Urinary bladder (tissue), 3 donors: ENCODE data around the genes AATK and FSCN2.

DNA sequence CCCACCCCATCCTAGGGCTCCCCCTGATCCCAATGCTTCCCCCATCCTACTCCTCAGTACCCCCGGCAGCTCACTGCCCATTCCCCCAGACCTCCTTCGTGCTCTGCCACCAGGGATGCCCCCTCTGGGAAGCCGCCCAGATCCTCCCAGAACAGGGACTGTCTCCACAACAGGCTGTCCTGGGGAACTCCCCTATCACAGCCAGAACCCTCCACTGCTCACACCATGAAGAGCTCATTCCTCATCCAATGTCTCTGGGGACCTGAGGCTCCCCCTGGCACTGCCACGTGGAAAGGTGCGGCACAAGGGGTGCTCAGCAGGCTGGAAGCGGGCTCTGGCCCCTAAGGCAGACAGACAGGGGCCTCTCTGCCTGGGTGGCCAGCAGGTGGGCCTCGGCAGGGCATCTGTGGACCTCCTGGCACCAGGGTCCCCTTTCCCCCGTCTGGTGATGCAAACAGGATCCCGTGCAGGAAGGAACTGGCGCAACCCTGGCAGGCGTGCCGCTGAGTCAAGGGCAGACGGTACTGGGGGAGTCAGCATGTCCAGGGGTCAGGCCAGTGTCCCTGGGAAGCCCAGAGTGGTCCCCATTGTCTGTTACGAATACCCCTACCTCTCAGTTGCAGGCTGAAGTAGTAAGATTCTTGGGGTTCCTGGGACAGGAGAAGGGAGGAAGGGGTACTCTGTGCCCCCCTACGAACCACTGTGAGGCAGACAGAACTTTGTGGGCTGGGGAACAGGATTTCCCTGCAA lies 14.7 kb upstream of the PVALEF start:
- PRO-cap, result unidirectional peak, minus-strand start at position 444 of the sequence
- RAMPAGE, long total RNA, result no peak

DNA sequence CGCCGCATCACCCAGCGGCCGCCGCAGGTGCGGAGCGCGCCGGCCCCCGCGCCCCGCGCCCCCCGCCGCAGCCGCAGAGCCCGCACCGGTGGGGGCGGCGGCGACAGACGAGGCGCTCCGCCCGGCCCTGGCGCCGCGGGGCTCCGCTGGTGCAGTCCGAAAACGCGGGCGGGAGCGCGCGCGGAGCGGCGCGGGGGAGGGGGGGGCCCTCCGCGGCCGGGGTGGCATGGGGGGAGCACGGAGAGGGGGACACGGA lies at the start of gene AATK:
Gene AATK (minus strand): TSS at position 158 of the 256 bp plus-strand sequence.
- PRO-cap, result no peak
- RAMPAGE, long total RNA, result no peak

DNA sequence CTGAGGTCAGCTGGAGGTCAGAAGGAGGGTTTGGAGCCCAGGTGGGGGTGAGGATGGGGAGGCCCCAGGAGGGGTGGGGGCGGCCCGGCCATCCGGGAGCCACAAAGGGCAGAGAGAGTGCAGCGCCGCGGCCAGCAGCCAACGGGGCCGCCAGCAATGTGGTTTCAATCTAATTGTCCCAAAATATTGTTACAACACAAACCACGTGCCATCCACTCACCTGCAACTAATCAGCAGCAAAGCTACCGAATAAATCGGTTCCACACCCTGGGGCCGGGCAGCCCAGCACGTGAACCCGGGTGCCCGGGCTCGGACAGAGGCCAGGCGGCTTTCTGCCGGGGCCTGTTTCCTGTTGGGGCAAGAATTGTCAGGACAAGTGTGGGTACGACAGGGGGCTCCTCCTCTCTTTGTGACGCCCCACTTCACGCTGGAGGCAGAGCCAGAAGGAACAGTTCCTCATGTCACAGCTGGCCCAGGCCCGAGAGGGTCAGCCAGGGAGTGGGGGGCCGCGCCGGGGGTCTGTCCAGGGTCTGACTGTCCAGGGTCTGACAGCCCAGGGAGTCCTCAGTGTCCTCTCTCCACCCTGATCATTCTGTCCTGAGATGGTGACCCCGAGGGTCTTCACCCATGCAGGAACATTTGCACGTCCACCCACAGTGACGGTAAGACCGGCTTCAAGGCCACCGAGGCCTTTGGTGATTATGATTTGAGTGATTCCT lies 28.5 kb upstream of the SLC38A10 start:
- PRO-cap, result no peak
- RAMPAGE, long total RNA, result no peak

DNA sequence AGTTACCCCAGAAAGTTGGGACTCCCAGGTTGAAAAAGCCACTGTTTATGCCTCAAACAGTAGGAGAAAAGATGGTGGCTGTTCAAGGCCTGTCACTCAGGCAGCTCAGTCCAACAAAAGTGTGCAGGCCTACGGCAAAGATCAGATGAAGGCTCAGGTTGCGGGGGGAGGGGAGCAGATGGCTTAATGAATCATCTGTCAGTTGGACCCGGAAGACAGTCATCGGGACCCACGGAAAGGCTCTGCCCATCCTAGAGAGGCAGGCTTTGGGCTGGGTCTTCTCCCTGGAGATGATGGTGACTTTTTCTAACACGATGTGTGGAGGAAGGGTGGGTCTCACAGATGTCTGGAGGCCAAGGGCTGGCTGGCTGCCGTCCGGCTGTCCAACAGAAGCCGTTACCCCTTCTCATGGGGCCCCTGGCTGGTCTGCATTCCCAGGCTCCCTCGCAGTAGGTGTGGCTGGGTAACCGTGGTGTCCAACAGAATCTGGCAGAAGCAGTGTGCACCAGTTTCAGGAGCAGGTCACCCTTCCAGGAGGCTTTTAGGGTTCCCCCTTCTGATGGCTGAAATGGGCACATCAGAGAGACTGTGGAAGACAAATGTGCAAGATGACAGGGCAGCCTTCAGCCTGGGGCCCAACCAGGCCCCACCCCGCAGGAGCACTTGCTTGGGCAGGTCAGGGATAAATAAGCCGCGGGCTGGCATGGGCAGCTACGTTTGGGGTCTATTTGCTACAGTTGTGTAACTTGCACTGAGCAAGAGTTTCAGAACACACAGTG lies 45.2 kb upstream of the BAHCC1 start:
- PRO-cap, result no peak
- RAMPAGE, long total RNA, result no peak

- PRO-cap, result no peak
- RAMPAGE, long total RNA, result no peak
Measured at GRCh38 chr17:81354850-81355332, 40.4 kb upstream of the BAHCC1 start.

DNA sequence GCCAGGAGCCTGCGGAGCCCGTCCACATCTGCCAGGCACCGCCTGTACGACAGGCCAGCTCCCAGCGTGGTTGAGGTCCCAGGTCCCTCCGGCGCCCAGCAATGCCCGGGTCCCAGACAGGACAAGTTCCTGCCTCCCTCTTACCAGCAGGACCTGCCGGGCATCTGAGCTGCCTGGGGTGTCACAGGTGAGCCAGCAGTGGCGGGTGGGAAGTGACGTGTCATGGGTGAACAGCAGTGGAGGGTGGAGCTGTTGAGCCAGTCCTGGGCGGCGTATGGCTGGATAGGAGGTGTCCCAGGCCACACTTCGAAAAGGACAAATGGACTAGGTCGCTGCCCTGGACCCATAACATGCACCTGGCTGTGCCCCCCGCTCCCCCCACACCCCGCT lies 15.7 kb upstream of the BAHCC1 start:
- PRO-cap, result no peak
- RAMPAGE, long total RNA, result no peak

DNA sequence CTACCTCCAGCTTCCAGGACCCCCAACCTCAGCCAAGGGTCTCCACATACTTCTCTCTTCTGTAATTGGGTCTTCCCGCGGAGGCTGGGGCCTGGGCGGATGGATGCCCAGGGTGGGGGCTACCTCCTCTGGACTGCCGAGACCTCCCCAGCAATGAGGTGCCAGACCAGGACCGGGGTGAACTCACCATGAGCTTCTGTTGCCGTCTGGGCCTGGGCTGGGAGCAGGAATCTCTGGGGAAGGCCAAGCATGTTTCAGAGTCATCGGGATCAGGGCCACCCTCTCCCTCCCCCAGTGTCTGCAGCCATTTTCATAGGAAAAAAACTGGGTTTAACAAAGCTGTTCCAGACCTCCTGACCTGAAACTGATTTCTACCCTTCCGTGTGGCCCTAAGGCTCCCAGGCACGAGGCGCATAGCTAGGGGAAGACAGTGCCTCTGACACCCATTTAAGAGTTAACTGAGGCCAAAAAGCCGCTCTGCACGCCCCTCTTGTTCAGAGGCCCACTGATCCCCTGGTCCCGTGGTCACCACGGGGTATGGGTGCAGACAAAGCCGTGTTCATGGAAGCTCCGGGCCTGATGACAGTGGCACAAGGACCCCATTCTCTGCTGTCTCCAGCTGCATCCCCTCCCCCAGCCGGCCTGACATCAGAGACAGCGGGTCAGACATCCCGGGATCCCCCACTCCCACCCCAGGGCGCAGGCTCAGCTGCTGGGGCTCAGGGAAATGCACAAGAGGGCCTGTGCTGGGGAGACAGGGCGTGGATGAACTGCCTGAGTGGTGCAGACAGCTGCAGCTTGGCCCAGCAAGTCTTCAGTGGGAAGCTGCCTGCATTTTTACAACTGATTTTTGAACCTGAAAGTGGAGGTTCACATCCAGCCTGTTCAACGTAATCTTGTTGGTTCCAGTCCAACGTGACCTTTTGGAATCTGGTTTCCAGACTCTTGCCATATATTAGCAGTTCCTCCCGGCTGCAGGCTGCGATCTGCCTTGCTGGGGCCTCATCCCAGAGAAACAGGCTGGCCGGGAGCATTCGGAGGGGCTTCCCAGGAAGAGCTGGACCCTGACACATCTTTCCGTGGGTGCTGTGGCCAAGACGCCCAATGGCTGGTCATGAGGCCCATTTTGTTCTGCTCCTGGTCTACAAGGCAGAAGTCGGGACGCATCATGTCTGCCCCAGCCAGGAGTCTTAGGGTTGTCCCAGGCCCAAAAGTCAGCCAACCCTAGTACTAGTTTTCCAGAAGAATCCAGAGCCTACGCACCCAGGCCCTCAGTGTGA lies 9.9 kb upstream of the BAHCC1 start:
- PRO-cap, result bidirectional peak, plus-strand start at position 961 of the sequence, minus-strand start at position 813 of the sequence; bidirectional peak, plus-strand start at position 1,233 of the sequence, minus-strand start at position 1,192 of the sequence
- RAMPAGE, long total RNA, result no peak

DNA sequence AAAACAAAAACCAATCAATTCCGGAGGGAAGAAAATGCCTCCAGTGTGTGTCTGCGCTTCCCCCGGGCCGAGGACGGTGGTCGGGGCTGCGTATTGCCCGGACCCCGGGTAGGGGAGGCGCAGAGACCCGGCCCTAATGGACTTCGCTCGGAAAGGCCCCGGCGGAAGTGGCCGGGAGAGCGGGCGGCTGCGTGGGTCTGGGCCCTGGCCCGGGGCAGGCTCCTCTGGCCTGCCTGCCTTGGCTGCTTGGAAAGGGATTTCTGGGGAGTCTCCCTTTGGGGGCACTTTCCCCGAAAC lies 7.6 kb upstream of the BAHCC1 start:
- PRO-cap, result no peak
- RAMPAGE, long total RNA, result no peak

DNA sequence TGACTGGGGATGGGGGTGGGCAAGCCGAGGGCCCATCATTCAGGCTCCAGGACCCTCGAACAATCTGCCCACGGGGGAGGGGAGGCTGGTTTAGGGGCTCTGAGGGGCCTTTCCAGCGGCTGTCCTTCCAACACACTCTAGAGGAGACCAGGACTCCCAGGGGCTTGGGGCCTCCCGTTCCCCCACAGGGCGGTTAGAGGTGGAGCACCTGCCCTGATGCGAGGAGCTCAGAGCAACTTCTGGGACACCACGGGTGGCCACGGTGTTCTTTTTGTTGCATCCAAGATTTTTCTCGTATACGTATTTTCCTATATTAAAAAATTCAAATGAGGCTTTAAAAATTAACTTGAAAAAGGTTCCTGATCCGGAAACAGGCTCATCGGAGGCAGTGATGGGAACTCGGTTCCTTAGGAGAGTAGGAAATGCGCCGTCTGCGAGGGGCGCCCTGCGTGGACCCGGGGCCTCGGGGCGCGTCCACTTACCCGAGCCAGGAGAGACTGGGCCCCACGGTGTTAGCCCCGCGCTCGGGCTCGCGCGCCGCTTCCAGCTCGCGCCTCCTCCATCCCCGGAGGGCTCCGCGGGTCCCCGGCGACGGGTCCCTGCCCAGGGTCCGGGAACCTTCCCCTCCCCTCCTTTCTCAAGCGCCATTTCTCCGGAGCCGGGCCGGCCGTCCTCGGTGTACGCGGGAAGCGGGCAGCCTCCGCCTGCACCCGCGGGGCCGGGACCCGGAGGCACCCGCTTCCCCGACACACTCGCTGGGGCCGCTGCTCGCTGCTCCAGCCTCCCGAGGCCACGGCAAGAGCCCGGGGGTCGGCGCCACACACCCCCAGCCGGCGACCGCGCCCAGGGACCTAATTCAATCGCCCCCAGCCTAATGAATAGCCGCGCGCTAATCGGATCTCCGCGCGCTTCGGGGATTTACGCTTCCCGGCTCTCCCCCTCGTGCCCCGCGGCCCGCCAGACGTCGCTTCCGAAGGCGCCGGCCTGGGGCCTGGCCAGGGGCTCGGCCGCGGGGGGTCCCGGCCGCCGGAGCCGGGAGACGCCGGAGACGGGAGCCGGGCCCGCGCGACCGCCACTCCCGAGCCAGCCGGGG lies 2.3 kb upstream of the BAHCC1 start:
- PRO-cap, result no peak
- RAMPAGE, long total RNA, result no peak

- PRO-cap, result bidirectional peak, plus-strand start at chr17:81417857, minus-strand start at chr17:81417679
- RAMPAGE, long total RNA, result no peak
Measured at GRCh38 chr17:81417295-81418269, 22.3 kb downstream of the BAHCC1 start.

DNA sequence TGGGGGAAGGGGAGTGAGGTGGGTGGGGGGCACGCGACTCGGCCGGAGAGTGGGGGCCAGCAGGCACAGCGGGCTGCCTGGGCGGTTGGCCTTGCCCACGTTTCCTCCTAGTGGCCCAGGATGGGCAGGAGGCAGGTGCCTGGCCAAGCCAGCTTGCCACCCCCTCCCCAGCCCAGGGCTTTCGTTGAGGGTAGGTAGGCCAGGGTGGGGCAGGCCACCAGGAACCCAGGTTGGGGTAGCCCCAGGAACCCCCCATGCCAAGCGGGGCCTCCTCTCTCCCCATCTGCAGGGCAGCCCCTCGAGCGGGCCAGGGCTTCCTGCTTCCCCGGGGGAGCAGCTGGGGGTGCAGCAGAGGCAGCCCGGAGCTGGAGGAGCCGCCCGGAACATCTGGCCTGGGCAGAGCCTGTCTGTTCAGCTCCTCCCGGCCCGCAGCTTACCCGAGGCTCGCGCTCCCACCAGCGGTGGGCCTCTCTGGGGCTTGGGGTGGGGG lies 34.4 kb downstream of the BAHCC1 start:
- PRO-cap, result no peak
- RAMPAGE, long total RNA, result no peak

DNA sequence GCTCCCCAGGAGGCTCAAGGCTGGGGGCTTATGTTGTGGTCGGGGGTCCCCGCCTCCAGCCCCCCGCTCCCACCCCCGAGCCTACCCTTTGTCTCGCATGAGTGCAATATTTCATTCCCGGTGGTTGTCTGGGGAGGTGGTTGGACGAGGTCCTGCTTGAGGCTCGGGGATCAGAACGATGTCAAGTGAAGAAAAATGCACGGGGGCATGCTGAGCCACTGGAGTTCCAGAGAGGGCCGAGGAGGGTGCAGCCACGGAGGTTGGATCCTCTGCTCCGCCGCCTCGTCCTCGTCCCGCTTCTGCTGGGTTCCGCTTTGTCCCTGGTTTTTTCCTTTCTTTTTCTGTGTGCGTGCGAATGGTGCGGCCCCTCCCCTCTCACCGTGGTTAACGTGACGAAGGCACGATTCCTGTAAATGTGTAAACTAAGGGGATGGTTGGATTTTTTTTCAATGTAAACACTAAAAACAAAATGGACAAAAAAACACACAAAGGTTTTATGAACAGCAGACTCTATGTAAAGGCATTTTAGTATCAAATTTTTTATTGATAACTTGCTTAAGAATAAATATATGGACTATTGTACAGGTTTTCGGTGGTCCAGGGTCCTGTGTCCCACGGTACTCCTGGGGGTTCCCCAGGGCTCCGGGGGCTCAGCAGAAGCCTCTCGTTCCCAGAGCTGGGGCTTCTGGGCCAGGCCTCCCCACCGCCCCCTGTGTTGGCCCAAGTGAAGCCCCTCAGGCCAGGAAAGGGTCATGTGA lies 46.7 kb downstream of the ACTG1 start:
- PRO-cap, result no peak
- RAMPAGE, long total RNA, result no peak

GRCh38 chr17:81471482-81472572 lies 40.8 kb downstream of the ACTG1 start:
- PRO-cap, result bidirectional peak, plus-strand start at chr17:81472361, minus-strand start at chr17:81472159
- RAMPAGE, long total RNA, result no peak

DNA sequence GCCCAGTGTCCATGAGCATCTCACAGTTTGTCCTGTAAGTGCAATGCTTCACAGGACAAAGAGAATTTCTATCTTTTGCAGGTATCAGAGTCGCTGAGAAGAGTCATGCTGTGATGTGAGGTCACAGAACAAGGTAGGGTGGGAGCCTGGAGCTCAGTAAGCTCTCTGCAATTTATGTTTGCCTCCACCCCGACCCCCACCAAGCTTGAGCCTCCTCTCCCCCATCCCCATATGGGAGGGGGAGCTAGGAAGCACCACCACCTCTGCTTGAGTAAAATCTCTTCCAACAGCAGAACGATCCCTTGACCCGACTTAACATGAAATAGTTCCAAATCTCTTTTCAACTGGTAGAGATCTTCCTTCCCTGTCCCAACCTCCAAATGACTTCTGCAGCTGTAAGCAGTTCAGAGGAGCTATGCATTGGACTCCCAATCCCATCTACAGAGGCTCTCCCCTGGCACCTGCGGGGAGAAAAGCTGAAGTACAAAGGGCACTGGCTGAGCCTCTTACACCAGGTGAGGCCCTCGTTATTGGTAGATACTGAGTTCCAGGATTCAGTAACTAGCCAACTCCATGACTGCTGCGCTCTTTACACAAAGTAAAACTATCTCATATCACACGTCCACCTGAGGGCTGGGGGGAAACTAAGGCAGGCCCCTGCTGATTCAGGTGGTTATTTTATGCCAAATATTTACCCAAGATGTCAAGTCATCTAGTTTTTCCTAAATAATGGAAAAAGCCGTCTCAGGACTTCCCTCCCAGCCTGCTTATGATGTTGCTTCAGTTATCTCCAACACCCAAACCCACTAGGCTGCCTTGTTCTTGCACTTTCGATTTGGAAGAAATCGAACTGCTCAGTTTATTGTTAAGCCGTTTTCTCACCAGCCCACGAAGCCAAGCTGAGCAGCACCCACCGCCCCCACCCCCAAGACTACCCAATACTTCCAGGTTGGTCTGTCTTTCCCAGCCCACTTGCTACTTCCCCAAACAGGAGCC lies 3.3 kb downstream of the ACTG1 start:
- PRO-cap, result no peak
- RAMPAGE, long total RNA, result no peak

DNA sequence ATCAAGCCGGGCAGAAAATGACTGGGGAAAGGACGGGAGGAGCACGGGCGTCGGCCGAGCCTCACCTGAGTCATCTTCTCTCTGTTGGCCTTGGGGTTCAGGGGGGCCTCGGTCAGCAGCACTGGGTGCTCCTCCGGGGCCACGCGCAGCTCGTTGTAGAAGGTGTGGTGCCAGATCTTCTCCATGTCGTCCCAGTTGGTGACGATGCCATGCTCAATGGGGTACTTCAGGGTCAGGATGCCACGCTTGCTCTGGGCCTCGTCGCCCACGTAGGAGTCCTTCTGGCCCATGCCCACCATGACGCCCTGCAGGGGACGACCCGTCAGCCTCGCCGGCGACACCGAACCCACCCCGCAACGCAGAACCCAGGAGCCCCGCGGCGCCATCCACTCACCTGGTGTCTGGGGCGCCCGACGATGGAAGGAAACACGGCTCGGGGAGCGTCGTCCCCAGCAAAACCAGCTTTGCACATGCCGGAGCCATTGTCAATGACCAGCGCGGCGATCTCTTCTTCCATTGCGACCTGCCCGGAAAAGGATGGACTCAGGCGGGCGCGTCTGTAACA lies 679 bp downstream of the ACTG1 start:
- PRO-cap, result unidirectional peak, minus-strand start at position 152 of the sequence
- RAMPAGE, long total RNA, result start-site peak on the plus strand centred at position 86 of the sequence, 33 bp wide, 16 and 10 reads in 2 replicates

GRCh38 chr17:81527500-81528449 lies at the start of gene FSCN2:
Gene FSCN2, plus strand, starts transcription at chr17:81528377.
- PRO-cap, result no peak
- RAMPAGE, long total RNA, result no peak

DNA sequence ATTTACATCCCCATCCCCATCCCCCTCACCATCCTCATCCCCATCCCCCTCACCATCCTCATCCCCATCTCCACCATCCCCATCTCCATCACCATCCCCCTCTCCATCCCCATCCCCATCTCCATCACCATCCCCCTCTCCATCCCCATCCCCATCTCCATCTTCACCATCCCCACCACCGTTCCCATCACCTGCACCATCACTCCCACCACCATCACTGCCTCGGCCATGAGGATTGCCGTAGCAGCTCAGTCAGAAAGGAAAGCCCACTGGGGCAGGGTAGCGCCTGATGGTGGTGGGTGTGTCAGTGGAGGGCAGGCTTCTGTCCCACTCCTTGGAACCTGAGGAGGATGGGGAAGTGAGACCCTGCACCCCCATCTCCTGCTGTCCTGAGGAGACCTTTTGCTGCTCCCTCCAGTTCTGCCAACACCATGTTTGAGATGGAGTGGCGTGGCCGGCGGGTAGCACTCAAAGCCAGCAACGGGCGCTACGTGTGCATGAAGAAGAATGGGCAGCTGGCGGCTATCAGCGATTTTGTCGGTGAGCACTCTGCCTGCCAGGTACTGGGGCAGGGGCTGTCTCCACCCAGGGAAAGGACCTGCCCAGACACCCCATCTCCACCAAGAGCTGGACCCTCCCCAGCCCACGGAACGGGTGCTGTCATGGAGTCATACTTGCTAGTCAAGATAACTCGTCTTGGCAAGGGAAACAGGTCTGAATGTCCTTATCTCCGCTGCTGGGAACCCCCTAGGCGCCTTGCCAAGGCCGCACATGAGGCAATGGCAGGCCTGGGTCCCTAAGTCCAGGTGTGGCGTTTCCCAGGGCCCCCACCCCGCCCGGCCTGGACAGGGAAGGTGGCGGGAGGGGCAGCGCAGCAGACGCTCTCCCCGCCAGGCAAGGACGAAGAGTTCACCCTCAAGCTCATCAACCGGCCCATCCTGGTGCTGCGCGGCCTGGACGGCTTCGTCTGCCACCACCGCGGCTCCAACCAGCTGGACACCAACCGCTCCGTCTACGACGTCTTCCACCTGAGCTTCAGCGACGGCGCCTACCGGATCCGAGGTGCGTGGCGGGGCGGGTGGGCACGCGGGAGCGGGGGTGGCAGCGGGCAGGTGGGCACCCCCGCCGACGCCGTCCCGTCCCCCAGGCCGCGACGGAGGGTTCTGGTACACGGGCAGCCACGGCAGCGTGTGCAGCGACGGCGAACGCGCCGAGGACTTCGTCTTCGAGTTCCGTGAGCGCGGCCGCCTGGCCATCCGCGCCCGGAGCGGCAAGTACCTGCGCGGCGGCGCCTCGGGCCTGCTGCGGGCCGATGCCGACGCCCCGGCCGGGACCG lies 8.0 kb downstream of the FSCN2 start:
- PRO-cap, result no peak
- RAMPAGE, long total RNA, result no peak

DNA sequence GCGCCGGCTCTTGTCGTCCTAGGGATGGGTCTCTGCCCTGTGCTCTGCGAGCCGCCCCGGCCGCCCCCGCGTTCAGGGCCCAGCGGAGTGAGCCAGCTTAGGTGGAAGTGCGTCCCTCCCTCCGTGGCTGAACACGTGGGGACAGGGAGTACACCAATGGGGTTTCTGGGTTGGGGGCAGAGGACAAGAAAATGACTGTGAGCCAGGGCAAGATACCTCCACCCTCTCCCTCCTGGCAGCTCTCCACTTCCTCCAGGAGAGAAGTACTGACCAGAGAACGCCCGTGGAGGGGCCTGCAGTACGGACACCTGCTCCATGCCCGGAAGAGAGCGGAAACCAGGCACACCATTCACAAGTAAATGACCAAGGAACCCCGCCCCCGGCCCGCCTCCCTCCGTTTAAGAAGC lies 653 bp upstream of the FAAP100 start:
- PRO-cap, result no peak
- RAMPAGE, long total RNA, result no peak

- PRO-cap, result no peak
- RAMPAGE, long total RNA, result no peak
Measured at GRCh38 chr17:81566150-81567170, 14.3 kb upstream of the FAAP100 start.

DNA sequence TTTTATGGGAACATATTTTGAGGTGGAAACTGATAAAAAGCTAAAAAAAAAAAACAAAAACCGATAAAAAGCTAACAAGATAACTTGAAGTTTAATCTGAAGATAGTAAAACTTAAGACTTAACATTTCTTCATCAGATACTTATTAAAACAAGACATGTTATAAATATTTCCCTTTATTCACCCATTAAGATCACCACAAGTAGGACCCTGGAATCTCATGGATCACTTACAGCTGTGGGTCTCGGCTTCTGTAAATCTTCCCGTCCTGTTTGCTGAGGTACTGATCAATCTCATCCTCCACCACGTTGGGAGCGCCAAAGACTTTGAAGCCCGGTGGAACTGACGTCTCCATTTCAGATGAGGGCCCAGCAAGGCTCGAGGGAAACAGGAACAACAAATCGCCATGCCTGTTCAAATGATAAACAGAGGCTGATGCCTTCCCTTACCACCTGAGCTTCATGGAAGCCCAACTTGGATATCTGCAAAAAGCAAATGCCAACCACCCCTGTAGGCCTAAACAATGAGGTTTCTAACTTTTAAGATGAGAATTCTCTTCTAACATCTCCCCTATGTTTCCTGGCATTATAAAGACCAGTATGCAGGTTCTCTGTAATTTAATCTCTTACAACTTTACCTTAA lies 23.7 kb downstream of the NPLOC4 start:
- PRO-cap, result no peak
- RAMPAGE, long total RNA, result no peak